Right common carotid artery plus branches (tissue), 1 donor: ENCODE measurements around the genes SPACA9, GBGT1 and SURF1.

DNA sequence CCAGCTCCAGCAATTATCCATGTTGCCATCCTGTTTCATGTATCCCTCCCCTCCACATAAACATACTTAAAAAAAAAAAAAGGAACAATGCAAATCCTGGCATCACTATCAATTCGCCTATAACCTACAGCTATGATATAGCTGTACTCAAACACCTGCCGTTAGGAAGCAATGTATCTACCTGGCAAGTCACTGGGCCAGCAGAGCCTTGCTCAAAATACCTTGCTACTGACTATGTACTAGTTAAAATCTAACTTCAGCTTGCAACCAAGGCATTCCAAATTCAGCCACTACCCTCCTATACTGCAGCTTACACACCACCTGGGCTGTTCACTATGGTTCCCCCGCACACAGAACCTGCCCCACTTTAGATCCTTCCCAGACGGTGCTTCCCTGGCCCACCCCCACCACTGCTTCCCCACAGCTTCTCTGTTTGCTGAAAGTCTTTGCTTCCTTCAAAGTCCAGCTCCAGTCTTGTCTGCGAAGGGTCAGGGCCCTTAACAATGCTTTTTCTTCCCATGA, 89.9 kb downstream of the MED27 start:
- PRO-cap, result no peak

GRCh38 chr9:132078488-132078851, 1.2 kb downstream of the MED27 start:
- PRO-cap, result no peak

DNA sequence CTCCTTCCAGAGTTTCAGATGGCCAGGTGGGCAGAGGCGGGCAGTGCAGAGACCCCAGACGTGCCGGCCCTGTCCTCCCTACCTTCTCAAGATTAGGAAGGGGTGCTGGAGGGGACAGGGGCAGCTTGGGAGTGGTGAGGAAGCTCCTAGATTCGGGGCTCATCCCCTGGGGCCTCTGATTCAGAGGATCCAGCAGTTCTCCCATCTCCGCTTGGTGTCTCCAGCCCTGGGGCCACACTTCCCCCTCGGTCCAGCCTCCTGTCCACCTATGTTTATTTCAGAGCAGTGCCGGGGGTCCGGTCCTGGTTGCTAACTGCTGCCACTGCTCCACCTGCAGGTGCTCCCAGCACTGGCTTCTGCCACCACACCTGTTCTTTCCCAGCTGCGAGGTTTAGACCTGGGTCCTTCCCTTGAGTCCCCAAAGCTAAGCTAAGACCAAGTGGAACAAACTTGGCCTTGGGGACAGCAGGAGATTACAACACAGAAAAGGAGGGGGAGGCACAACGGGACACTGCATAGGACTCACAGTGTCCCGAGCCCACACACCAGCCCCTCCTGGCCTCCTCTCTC, 81.5 kb downstream of the NTNG2 start:
- PRO-cap, result no peak

DNA sequence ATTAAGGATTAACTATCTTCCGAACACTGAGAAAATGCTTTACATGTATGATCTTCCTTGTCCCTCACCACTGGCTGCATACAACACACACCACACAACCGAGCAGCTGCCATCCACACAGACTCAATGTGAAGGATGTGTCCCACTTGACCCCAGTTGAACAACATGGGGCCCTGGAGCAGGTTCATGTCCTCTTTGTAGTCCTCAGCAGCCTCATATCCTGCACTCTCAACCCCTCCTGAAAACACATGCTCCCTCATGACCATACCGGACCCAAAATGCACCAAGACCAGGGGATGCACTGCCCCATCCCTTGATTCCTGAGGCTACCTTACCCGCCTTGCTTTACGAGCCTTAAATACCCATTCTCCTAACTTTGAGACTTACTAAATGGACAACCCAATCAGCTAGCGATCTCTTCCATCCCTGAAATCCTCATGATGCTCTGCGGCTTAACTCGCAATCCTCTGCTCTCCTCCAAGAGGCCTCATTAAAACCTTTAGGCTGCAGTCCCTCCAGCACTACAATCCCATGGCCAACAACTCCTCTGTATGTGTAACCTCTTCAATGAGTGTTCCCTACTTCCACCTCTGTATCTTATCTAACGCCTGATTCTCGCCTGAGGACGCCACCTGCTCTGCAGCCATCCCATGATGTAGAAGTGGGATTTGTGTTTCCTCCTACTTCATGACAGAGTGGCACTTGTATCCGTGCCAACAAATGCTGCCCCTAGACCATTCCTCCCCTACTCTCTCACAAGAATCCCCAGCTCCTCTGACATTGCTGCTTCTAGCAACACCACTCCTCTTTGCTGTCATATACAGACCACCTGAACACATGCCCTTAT, 78.8 kb downstream of the SETX start:
- PRO-cap, result no peak

- PRO-cap, result no peak
These were observed 36.4 kb upstream of the BARHL1 start for GRCh38 chr9:132545945-132546494.

- PRO-cap, result no peak
These were observed 8.2 kb downstream of the BARHL1 start for GRCh38 chr9:132590418-132591111.

- PRO-cap, result no peak
These were observed 18.6 kb downstream of the GTF3C4 start for GRCh38 chr9:132688672-132689489.

- PRO-cap, result no peak
These were observed 98.7 kb downstream of the GTF3C4 start for GRCh38 chr9:132768903-132769353.

DNA sequence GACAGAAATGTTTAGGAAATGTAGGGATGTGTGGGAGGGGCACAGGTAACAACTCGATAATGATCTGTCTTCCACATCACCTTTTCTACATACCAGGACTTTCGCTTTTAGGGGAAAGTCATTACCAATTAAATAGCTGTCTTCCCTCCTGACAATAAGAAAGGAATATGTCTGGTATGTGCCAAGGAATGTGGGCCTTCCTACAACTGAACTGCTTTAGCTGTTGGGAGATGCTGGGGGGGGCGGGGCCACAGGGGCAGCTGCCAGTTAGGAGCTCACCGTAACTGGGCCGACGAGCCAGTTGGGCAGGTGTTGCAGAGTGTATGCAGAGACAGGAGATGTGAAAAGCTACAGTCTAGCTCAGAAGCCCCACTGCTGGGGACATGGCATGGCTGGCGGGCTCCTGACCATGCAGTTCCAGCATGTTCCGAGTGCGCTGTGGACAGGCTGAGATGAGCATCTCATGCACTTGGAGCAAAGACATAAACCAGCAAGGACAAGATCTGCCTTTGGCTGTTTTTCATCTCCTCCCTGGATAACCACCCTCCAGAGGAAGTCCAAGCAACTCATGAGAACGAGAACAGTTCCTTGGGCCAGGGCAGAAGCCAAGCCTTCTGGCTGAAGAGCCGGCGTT, 71.0 kb downstream of the AK8 start:
- PRO-cap, result no peak

DNA sequence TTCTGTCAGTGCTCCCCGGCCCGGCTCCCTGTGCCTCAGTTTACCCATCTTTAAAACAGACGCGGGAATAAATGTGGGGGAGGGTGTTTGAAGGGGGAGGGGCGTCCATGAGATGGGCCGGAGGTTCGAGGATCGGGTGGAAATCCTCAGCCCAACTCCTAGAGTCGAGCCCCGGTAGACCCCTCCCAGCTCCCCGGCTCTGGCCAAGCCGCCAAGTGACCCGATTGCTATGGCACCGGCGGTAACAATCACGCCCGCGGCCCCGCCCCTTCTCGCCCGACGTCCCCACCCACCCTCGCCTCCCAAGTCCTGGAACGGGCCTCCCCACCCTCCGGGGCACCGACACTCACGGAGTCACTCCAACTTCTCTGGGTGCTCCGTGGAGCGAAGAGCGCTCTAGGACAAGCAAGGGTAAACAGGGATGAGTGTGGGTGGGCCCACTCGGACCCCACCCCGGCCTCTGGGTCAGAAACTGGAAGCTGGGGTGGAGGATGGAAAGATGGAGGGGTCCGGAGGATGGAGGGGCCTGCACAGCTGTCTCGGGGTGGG, at the start of gene SPACA9:
Gene SPACA9 (plus strand): TSS at position 295 of the 549 bp plus-strand sequence.
- PRO-cap, result bidirectional peak, plus-strand start at position 314 of the sequence, minus-strand start at position 217 of the sequence

- PRO-cap, result no peak
These were observed 6.0 kb upstream of the CEL start for GRCh38 chr9:133055708-133056247.

DNA sequence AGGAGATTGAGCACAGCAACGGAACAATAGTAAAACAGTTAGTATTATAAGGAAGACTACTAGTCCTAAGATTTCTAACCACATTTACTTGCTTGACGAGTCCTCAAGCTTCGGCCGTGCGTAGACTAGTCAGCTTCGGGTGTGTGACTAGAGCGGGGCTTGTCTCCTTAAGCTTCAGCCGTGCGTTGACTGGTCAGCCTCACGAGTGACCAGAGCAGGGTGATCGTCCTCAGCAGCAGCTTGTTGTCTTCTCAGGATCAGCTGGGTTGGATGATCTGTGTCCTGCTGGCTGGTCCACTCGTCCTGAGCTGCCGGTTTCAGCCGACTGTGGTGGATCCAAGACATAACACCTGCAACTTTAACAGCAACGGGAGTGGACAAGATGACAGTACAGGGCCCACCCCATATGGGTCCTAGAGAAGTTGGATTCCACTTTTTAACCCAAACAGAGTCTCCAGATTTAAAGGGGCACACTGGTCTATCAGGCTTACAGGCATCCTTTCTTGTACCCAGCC, 16.7 kb downstream of the CEL start:
- PRO-cap, result no peak

GRCh38 chr9:133102702-133103140, 18.3 kb downstream of the RALGDS start:
- PRO-cap, result no peak

DNA sequence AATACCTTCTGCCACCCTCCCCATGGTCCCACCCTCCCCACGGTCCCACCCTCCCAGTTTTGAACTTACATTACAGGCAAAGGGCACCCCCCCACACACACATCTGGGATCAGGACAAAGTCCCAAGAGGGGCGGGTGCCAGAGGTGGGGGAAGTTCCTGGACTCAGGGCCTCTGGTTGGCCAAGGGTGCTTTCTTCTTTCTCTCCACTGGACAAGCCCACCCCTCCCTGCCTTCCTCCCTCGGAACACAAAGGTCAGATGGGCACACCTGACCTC, 19.1 kb upstream of the RALGDS start:
- PRO-cap, result no peak

DNA sequence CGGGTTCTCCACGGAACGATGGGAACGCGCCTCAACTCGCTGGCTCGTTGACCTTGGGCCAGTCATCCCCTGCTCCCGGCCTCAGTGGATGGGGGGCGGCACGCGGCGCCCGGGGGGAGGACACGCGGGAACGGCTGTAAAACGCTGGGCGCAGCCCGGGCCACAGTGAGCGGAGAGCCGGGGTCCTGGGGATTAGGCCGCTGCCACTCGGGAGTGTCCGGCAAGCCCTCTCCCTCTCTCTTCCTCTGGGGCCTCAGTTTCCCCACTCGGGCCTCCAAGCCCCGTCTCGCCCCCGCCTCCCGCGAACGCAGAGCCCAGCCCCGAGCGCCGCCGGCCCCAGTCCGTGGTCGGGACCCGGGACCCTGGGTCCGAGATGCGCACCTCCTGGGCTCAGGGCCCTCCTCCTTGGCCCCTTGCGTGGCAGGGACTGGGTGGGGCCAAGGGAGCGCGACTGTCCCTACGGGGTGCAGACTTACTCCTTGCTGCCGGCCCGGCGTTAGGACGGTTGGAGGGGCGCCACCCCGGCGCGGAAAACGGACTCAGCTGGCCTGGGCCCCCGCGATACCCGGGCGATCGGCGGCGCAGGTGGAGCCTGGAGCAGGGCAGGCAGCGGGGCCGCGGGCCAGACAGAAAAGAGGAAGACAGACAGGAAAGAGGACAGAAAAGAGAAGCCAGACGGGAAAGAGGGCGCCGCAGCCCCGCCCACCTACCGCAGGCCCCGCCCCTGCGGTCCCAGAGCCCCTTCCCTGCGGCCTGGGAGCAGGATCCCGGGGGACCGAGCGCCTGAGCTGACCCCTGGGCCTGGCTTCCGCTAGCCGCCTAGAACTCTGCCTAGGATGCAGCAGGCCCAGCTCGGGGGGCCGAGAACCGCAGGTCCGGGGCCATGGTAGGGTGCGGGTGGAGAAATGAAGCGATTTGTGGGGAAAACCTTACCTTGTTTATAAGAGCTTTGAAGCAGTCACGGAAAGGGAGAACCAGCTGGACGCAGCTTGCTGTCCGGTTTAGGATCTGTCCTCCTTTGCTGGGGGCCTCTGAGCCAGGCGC, at the start of gene GBGT1:
Gene GBGT1 (minus strand): TSS at position 637 of the 1,044 bp plus-strand sequence.
- PRO-cap, result bidirectional peak, plus-strand start at position 482 of the sequence, minus-strand start at position 407 of the sequence; bidirectional peak, plus-strand start at position 762 of the sequence, minus-strand start at position 637 of the sequence

DNA sequence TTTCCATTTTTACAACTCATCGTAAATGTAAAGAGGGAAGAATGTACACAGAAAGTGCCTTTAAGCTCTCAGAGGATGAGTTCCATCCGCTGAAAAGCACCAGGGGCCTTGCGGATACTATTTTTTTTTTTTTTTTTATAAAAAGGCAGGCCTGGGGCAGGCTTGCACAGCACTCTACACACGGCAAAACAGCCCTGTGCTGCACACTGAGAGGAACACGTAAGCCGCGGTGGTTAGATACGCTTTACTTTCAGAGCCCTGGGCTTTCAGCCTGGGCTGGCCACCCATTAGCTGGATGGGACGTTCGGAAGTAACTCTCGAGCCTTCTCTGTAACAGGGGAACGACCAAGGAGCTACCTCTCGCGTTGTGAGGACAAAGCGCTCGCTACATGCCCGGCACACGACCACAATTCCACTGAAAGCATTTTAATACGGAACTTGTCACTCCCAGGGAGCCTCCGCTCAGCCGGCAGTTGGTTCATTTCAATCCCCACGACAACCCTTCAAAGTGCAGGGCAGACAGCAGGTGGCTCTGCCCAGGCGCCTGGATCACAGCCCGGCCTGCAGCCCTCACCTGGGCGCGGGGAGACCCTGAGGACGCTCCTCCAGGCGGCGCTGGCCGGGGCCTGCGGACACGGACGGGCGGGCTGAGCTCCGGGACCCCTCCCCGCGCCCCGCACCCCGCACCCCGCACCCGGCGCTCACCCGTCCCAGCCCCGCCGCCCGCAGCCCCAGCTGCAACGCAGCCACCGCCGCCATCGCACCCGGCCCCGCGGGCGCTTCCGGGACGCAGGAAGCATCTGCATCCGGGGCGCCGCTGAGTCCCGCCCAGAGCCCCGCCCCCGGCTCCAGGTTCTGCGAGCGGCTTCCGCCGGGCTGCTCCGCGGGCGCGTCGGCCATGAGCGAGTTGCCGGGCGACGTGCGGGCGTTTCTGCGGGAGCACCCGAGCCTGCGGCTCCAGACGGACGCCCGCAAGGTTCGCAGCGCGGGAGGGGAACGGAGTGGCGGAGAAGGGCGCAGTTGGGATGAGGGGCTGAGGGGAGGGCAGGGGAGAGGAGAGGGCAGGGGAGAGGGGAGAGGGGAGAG, at the start of gene SURF1:
Gene SURF1 (minus strand): TSS at position 793 of the 1,086 bp plus-strand sequence.
- PRO-cap, result bidirectional peak, plus-strand start at position 899 of the sequence, minus-strand start at position 774 of the sequence

- PRO-cap, result no peak
These were observed 6.6 kb downstream of the SURF2 start for GRCh38 chr9:133362674-133363564.

GRCh38 chr9:133414533-133415000, 3.2 kb downstream of the REXO4 start:
- PRO-cap, result no peak

DNA sequence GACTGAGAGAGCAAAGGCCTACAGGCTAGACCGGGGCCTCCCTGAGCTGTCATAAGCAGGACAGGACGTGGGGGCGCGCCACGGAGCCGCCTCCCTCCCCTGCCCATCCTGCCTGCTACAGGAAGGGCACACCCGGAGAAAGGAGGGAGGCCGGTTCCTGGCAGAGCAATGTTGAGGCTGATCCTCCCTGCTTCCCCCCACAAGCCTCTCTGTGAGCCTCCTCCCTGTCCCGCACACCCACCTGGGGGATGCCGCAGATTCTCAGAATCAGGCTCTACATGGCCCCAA, 9.0 kb upstream of the SLC2A6 start:
- PRO-cap, result no peak

DNA sequence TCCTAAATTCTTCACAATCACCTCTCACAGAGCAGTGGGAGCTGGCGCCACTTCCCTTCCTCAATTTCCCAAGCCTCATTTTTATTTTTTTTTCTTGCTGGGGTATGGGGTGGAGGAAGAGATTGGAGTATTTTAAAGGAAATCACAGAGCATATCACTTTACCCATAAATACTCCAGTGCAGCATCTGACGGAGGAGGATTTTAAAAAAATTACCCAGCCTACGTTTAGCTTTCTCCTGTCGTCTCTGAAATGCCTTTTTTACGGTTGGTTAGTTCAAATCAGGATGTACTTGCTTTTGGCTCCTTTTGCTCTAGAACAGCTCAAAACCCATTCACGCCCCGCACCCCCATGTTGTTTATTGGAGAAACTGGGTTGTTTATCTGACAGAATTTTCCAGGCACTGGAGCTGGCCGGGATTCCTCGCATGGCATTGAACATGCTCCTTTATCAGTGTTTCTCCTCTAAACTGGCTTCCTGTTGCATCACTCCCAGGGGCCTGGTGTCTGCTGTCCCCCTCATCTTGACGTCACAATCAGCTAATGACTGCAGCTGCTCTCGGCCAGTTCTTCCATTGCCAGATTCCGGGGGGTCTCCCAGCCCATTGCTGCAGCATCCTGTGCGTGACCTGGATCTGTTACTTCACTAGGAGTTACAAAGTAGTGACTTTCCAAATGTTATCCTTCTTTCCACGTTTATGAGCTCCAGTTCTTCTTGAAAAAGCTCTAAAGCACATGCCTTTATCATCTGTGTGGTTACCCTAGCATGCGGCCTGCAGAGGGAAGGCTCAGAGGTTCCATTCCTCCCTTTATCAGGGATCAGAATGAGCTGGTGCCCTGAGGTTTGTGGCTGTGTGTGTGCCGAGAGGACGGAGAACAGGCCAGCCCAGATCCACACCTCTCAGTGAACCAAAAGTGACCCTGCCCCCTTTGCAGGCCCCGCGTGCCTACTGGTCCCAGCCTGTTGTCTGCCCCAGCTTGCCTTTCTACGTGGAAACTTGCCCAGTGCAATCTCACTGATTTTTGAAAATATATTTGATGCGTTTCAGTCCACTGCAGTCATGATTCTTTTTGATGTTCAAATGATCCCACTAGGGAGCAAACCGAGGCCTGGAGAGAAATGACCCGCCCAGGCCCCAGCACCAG, 27.5 kb downstream of the FAM163B start:
- PRO-cap, result no peak